Placental pericyte (primary cell): Measurements from ENCODE around the genes TEX13A, RADX, RNF128, PRPS1 and PAK3.

DNA sequence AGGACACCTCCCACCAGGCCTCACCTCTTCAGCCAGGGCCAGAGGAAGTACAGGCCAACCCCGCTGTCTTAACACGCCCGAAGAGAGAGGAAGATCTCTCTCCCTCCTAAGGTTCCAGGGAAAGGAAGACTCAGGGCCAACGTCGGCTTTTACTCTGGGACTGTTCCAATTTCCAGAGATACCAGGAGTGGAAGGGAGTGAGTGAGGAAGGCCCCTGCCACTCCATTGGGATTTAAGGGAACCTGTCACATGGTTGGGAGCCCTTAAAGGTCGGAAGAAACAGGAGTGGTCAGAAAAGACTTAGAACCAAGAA, at the start of gene TEX13A:
TSS of gene TEX13A (minus strand) at position 124 of the 313 bp plus-strand sequence.
- CAGE, long polyA plus RNA, result no peak

DNA sequence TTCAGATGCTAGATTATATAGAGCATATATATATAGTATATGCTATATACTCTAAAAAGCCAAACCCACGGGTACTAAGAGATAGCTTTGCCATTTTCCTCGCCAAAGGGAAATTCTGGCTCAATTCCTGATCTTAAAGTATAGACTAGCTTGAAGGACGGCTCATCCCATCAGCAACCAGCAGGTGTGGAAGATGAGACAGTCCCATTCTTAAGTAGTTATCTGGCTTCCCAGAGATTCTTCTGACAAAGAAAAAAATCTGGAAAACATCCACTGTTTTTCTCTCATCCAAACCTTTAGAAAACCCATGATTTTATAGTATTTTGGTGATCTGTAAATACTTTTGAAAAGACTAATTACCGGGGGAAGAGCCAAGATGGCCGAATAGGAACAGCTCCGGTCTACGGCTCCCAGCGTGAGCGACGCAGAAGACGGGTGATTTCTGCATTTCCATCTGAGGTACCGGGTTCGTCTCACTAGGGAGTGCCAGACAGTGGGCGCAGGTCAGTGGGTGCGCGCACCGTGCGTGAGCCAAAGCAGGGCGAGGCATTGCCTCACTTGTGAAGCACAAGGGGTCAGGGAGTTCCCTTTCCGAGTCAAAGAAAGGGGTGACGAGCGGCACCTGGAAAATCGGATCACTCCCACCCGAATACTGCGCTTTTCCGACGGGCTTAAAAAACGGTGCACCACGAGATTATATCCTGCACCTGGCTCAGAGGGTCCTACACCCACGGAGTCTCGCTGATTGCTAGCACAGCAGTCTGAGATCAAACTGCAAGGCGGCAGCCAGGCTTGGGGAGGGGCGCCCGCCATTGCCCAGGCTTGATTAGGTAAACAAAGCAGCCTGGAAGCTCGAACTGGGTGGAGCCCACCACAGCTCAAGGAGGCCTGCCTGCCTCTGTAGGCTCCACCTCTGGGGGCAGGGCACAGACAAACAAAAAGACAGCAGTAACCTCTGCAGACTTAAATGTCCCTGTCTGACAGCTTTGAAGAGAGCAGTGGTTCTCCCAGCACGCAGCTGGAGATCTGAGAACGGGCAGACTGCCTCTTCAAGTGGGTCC, 25.5 kb upstream of the NRK start:
- CAGE, long polyA plus RNA, result no peak

GRCh38 chrX:106170808-106171426, 2.8 kb downstream of the PWWP3B start:
- CAGE, long polyA plus RNA, result no peak

- CAGE, long polyA plus RNA, result no peak
Observed at GRCh38 chrX:106611620-106612157, at the start of gene RADX. Gene RADX, plus strand, starts transcription at chrX:106611978.

DNA sequence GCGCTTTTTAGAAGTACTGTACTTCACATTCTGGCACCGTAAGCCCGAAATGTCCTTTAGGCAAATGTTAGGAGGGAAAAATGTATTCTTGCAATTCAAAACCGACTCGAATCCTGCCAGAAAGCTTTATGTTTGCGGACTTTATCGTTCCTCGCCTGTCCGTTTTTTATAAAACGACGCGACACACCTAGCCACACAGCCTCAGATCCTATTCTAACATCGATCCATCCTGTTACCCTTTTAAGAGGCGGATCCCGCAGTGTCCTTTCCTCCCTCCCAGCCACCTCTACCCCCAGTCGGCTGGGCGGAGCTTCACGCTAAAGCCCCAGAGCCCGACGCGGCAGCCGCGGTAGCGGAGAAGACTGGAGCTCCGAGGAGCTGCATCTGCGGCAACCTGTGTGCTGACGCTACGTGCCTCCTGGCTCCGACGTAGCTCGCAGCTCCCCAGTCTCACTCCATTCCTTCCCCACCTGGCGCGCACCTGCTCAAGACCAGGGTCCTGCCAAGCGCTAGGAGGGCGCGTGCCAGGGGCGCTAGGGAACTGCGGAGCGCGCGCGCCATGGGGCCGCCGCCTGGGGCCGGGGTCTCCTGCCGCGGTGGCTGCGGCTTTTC, at the start of gene RNF128:
TSS of gene RNF128 (plus strand) at position 347 of the 612 bp plus-strand sequence.
- CAGE, long polyA plus RNA, result no peak

DNA sequence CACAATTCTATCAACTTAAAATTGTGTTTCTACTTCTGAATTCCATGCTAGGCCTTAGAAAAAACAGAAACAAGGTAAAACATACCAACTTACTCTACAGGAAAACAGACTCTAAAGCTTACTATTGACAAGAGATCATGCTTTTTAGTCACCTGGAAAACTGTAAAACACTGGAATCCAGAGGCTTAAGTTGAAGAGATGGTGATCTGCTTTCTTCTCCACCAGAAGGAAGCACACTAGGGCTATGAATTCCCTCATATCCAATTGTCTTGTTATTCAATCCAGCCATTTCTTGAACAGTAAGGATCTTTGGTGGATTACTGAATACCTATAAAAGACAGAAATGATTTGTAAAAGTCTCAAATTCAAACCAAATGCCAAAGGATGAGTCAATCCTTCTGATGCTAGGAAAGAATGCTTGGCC, 34.6 kb downstream of the CLDN2 start:
- CAGE, long polyA plus RNA, result no peak

- CAGE, long polyA plus RNA, result no peak
Observed at GRCh38 chrX:106966346-106967037, 33.5 kb downstream of the MORC4 start.

DNA sequence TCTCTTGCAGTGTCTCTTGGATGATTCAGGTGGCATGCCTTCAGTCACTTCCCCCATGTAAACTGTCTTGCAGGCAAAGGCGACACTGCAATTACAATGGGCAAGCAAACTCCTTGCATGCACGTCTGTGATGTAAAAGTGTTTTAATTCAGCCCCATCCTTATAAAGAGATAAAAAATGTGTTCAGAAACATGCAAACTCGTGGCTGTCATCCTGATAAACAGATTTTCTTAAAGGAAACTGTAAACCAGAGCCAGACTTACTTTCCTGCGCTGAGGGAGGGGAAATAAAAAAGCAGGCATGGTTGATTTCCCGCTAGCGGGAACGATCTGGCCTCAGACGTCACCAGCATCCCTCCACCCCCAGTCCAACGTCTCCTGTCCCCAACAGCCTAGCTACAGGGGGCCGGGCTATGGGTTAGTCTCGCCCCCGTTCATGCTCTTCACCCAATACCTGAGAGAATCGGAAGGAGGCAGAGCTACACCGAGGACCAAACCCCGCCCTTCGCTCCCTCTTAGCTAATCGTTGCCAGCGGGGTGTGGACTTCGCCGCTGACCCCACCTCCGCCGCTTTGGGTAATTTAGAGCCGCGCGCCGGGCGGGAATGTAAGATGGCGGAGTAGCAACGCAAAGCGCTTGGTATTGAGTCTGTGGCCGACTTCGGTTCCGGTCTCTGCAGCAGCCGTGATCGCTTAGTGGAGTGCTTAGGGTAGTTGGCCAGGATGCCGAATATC, at the start of gene PRPS1:
TSS of gene PRPS1 (plus strand) at position 603 of the 733 bp plus-strand sequence.
- CAGE, long polyA plus RNA, result no peak

DNA sequence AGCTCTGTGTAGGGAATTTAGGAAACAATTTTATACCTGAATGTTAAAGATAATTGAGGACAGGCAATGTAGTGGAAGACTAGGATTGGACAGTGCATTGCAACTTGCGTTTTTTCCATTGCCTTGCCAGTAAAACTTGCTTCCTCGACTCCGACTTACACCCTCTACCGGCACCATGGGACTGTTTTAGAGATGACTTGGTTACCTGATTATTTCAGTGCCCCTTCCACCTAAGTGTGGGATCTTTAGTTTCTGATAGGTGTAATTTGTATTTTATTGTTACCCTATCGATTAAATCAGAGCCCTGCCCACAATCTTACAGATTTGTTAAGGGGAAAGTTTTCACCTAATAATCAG, 1.2 kb downstream of the PRPS1 start:
- CAGE, long polyA plus RNA, result no peak

DNA sequence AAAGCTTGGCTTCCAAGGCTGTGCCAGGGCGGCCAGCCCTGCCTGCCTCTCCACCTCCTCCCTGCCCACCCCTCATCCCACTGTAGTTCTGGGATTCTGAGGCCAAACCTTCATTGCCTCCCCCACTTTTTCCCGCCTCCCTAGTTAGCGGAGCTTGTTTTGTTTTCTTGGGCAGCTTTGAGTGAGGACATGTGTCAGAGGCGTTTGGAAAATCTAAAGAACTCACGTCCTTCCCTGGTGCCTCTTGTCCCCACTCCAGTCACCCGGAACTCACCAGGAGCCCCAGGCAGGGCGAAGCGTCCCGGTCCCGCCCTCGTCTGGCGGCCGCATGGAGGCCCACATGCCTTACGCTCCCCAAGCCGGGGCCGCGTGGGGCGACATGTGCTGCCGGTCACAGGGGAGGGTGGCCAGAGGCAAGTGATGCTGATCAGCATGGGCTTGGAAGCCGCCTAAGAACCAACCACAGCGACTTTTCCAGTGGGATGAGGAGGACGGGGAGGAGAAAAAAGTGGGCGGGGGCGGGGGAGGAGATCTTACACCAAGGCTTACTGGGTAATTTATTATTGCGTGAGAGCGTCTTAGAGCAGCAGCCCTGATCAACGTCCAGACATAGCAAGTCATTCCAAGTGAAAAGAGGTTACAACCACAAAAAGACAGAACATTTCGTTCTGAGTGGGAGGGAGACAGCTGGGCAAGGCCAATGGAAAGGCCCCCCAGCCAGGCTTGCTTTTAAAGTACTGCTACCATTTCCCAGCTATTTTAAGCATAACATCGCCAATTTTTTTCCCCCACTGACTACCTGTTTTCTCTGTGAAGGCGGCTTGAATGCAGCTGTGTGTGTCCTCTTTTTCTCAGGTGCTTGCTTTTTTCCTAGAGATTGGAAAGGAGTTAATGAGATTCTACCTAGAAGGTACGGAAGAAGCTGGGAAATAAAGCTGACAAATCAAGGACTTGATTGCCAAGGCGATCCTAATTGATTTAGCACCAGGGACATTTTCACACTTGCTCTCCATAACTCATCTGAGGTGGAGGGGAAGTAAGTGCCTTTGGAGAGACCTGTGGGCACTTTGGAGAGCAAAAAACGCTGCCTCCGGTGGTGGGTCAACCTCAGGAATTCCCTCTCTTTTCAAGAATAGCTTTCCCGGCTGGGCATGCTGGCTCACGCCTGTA, 48.6 kb downstream of the PRPS1 start:
- CAGE, long polyA plus RNA, result no peak

DNA sequence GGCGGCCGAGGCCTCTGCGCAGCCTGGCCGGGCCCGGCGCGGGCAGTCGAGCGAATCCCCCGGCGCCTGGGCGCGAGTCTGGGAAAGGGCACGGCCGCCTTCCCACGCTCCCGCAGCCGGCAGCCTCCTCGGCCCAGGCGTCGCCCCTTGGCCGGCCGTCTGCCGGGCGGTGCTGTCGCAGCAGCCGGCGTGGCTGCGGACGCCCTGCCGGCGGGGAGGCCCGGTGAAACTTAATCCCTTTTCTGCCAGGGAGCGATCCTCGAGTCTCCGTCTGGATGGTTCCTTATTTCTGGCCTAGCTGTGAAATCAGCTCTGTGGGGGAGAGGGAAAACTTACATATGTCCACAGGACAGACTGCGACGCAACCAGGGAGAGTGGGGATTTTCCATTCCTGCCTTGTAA, 1.0 kb downstream of the MID2 start:
- CAGE, long polyA plus RNA, result no peak

- CAGE, long polyA plus RNA, result no peak
Observed at GRCh38 chrX:109844491-109844881, 111.4 kb upstream of the ACSL4 start.

DNA sequence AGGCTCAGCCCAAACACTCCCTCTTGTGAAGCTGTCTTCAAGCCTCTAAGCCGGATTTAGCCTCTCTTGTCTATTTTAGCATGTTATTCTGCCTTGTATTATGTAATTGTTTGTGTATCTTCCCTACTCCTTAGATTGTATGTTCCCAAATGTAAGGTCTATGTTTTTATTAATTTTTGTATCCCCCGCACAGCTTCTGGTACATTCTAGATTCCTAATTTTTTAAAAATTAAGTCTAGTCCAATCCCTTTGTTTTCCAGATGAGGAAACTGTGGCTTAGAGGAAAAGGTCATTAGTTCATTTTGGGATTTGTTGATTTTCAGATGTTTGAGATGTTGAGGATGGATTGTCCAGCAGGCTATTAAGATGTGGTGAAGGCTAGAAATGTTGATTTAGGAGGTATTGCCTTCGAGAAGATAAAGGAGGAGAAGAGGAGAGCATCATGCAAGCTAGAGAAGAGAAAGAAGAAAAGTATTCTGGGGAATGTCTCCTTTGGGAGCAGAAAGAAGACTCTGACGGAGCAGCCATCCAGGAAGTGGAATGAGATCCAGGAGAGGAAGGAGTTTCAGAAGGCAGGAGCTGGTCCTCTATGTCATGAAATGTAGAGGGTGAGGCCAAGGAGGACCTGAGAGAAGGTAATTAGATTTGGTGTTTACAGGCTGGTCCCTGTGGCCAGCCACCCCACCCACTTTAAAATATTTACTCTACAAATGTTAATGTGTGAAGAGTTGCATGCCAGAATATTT, 17.3 kb downstream of the TMEM164 start:
- CAGE, long polyA plus RNA, result no peak

DNA sequence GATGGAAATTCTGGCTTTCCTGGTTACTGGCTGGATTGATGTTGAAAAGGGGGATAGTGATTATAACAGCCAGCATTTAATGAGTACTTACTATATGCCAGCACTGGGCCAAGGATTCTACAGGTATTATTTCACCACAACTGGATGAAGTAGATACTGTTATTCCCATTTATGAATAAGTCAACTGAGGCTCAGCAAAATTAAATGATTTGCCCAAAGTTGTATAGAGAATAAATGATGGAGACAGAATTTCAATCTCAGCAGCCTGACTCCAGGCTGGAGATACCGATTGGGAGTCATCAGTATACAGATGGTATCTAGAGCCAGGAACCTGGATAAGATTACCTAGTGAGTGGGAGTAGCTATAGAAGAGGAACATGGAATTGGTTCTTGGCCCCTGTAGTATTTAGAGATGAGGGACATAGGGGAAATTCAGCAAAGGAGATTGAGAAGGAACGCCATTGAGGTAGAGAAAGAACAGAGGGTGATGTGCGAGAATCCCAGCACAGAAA, 135.3 kb downstream of the TMEM164 start:
- CAGE, long polyA plus RNA, result no peak

GRCh38 chrX:110229399-110230515, 88.1 kb downstream of the AMMECR1 start:
- CAGE, long polyA plus RNA, result no peak

DNA sequence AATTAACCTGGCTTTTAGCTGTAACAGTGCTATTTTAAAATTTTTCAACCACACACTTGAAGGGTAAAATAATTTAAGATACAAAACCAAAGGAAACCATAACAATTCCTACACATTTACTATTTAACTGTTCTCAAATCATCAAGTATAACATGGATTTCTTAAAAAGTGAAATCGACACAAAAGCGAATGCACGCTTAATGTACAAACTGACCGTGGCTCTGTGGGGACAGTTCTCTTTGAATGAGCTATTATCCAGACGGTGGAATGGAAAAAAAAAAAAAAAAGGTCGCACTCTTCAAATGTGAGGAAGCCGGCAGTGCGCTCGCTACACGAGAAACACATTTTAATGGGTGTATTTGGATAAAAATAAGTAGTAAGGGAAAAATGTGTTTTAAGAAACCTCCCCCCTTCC, 1.2 kb downstream of the AMMECR1 start:
- CAGE, long polyA plus RNA, result no peak

GRCh38 chrX:110341376-110341780, 5.4 kb downstream of the GNG5B start:
- CAGE, long polyA plus RNA, result no peak

GRCh38 chrX:111095673-111096440, at the start of gene PAK3:
Gene PAK3, plus strand, starts transcription at chrX:111096191.
- CAGE, long polyA plus RNA, result no peak

GRCh38 chrX:111098791-111099198, 2.8 kb downstream of the PAK3 start:
- CAGE, long polyA plus RNA, result no peak

GRCh38 chrX:111870612-111870934, 5.4 kb upstream of the TRPC5OS start:
- CAGE, long polyA plus RNA, result no peak